Cytotoxic T cell (primary cell): ENCODE measurements around the gene C9orf57.

DNA sequence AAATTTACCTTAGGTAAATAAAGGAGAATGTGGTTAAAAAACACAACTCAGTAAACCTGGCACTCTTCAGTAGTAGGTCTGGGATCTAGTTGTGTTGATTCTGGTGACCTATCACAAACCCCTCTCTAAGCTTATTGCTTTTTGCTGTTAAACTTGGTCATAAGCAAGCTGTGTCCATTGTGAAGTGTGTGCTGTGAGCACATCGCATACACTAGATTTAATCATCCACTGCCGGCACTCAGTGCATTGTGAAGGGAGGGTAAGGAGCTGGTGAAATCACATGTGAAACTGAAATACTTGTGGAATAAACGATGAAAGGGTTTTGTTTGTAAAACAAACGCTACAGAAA lies 24.4 kb downstream of the TJP2 start:
- PRO-cap, 2 experiments, result no peak in any of the 2 experiments

DNA sequence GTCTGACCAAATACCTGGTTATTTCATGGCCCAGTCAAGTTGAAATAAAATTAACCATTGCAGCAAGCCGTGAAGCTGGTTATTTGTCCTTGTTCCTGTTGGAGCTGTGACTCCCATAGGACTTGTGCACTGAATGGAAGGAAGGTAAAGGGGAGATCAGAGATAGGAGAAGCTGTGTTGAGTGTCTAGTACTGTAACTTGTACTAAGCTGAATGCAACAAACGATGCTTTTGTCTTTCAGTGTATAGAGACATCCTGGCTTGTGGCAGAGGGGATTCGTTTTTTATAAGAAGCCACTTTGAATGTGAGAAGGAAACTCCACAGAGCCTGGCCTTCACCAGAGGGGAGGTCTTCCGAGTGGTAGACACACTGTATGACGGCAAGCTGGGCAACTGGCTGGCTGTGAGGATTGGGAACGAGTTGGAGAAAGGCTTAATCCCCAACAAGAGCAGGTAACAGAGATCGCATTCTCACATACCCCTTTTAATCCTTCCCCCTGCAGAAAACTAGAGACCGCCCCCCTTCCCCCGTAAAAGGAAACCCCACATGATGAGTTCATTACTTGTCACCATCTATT lies 61.8 kb downstream of the TJP2 start:
- PRO-cap, 2 experiments, result no peak in any of the 2 experiments

GRCh38 chr9:69246639-69247189 lies 72.6 kb downstream of the TJP2 start:
- PRO-cap, 2 experiments, result no peak in any of the 2 experiments

DNA sequence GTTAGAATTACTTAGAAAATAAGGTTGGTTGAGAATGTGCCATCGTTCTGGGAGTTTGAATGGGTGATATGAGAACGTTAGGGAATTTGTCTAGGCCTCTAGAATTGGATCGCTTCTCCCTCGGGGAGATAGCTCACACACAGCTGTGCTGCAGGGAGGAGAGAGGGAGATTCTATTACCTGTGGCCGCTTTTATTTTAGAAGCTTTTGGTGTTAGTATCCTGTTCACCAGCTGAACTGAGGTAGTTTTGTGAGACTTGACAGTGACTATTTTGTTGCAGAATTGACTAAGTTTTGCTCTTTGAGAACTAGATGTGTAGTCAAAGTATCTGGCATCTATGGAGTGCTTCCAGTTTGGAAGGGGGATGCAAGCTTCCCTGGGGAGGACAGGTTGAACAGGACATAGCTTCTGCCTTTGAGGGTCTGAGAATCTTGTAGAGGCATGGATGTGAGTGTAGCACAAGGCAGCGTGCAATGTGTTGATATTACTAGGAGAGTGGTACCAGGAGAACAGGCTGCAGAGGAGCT lies 73.2 kb downstream of the TJP2 start:
- PRO-cap, 2 experiments, result no peak in any of the 2 experiments

- PRO-cap, 2 experiments, result no peak in any of the 2 experiments
Observed at GRCh38 chr9:69580547-69580885, 91.7 kb downstream of the APBA1 start.

DNA sequence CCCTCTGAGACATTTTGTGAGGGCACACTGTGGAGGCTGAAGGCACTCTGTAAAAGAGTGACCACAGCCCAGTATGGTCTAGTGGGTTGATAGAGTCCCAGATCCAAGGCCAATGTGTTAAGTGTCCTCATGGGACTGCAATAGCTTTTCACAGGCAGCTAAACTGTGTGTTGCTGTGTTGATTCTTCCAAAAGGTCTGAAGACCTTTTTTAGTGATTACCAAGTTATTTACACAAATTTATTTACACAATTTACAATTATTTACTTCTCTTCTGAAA lies 90.4 kb downstream of the APBA1 start:
- PRO-cap, 2 experiments, result no peak in any of the 2 experiments

GRCh38 chr9:70042834-70043311 lies 775 bp upstream of the MAMDC2 start:
- PRO-cap, 2 experiments, result no peak in any of the 2 experiments

GRCh38 chr9:70069612-70070265 lies 26.1 kb downstream of the MAMDC2 start:
- PRO-cap, 2 experiments, result no peak in any of the 2 experiments

DNA sequence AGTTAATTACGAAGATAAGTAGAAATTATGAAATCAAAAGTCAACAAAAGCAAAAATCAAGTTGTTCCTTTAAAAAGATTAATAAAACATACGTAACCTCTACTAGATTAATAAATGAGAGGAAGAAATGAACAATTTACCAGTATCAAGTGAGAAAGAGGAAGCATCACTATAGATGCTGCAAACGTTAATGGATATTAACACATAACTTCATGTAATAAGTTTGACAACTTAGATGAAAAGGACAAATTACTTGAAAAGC lies 3.6 kb upstream of the SMC5 start:
- PRO-cap, 2 experiments, result no peak in any of the 2 experiments

DNA sequence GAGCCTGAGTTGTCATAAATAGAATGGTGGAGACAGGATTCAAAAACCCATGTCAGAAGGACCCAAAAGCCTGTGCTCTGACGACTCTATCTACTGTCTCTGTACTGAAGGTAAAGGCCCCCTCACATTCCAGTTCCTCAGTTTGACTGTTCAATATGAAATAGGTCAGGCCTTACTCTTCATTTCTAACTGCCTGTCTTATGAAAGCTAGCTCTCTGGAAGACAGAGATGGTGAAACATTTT lies 9.7 kb downstream of the KLF9 start:
- PRO-cap, 2 experiments, result peak in 1 of 2 experiments; most common minus-strand start position 141 of the sequence (in 1)

DNA sequence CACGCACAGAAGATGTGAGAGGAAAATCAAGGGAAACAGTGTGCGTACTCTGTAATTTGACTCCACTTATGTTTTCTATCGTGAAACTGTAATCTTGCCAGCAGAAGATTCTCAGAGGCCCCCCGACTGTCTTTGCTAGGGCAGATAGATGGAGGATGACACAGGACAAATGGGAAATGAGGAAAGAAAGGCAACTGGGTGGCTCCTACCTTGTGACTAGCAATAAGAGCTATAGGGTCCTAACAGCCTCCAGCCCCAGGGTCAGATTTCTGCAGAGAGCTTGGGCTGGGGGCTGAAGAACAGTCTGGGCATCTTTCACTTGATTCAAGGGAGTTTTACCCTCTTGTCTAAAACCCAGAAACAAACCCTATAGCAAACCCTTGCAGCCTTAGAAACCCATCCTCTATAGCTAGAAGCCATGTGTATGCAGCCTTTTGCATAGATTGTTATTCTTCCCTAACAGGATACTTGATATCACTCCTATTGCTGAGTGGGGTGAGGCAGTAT lies 7.0 kb downstream of the KLF9 start:
- PRO-cap, 2 experiments, result no peak in any of the 2 experiments

DNA sequence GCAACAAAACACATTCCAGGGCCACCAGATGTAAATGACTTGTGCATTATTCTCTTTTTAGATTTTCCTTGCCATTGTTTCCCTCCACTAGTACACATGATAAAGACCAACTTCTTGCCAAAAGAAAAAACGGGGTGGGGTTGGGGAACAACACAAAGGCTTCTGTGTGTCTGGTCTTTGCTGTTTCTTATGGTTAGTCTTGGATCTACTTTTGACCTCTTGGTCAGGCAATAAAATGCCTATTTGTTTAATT lies 56.6 kb upstream of the KLF9 start:
- PRO-cap, 2 experiments, result no peak in any of the 2 experiments

DNA sequence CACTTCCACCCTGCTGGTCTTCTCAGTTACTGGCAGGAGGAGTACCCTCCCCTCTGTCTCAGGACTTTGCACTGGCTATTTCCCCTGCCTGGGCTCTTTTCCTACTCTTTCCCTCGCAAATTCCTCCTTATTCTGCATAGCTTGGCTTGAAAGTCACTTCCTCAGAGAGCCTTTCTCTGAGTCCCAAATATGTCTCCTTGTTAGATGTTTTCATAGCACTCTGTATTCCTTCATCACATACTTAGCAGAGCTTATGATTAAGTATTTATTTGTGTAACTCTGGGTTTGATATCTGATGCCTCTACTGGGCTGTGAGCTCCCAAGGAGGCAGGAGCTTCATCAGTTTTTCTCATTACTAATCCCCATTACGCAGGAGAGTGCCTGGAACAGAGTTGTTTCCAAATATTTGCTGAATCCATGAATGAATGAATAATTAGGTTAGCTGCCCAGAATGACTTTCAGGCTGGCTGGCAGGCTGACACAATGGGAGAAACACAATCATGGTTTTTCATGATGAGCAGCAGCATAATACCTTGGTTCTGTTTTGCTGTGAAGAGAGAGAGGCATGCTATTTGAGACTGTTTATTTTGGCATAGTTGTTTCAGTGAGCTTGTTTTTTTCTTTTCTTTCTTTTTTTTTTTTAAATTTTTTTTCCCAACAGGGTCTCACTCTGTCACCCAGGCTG lies 160.0 kb upstream of the KLF9 start:
- PRO-cap, 2 experiments, result no peak in any of the 2 experiments

DNA sequence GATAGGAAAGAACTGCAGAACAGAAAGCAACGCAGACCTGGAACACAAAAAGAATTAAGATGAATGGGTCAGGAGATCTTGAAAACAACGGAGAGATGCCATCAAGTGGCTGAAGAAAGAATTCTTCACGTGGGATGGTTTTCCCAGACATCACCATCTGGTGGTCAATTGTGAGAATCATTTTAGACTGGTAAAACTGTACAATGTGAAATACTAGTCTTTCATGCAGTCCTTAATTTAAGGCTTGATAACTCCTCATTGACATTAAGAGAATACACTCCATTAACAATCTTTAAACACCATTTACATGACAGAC lies 128.3 kb upstream of the TRPM3 start:
- PRO-cap, 2 experiments, result no peak in any of the 2 experiments

- PRO-cap, 2 experiments, result no peak in any of the 2 experiments
Observed at GRCh38 chr9:71680598-71681138, 87.6 kb downstream of the CEMIP2 start.

GRCh38 chr9:71699702-71700065 lies 68.6 kb downstream of the CEMIP2 start:
- PRO-cap, 2 experiments, result no peak in any of the 2 experiments

GRCh38 chr9:71734841-71735186 lies 33.5 kb downstream of the CEMIP2 start:
- PRO-cap, 2 experiments, result no peak in any of the 2 experiments

GRCh38 chr9:71765418-71766154 lies 2.7 kb downstream of the CEMIP2 start:
- PRO-cap, 2 experiments, result no peak in any of the 2 experiments

DNA sequence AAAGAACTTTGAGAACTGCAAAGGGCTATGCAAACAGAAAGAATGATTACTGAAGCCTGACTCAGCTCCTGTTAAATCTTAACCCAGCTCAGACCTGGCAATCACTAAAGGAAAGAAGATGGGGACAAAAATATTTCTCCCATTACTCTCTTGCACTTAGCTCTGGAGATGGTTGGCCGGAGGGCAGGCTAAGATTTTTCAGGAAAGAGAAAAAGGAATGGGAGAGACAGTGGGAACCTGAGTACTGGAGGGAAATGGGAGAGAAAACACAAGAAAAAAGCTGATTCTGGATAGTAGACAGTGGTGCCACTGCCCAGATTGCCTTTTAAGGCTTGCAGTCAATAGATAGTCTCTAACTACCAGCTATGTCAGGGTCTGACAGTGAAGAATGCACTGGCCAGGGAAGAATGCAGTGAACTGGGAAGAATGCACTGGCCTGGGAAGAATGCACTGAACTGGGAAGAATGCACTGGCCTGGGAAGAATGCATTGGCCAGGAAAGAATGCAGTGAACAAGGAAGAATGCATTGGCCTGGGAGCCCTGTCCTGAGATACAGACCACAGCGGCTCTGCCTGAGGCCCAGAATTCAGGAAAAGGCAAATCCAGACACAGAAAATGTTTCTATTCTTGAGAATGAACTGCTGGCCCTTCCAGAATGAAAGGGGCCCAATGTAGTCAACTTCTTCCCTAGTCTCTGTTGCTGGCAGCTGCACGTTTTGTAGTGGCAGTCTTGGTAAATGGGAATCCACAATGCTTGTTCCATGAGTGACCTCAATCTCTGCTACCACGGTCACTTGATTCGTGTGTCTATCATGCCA lies 25.4 kb upstream of the CEMIP2 start:
- PRO-cap, 2 experiments, result no peak in any of the 2 experiments

GRCh38 chr9:72060492-72060863 lies at the start of gene C9orf57:
TSS of gene C9orf57 (minus strand) at chr9:72060613.
- PRO-cap, 2 experiments, result no peak in any of the 2 experiments